Colonic mucosa (tissue), 1 donor: ENCODE results near the genes ILF3 and DOCK6.

DNA sequence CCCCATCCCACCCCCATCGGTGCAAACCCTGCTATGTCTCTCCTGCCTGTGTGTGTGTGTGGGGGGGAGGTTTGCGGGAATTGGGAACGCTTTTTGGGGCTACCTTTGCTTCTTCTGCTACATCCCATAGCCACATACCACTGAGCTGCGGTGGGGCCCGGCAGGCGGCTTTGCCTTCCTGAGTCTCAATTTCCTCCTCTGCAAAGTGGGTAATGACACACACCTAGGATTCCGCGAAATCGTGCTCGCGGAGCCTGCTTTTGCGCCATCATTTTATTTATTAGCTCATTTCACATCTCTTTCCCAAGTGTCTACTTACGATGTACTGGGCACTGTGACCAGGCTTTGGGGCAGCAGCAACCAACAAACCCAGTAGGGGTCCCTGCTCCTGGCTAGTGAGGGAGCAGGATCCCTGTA is 2.1 kb upstream of the CDC37 start:
- PRO-cap, result unidirectional peak, minus-strand start at position 187 of the sequence

GRCh38 chr19:10420823-10421648 is 698 bp downstream of the PDE4A start:
- PRO-cap, result bidirectional peak, plus-strand start at chr19:10421159, minus-strand start at chr19:10421105

- PRO-cap, result unidirectional peak, plus-strand start at chr19:10654370
Measured at GRCh38 chr19:10654210-10654517, at the start of gene ILF3. Gene ILF3, plus strand, starts transcription at chr19:10654346.

DNA sequence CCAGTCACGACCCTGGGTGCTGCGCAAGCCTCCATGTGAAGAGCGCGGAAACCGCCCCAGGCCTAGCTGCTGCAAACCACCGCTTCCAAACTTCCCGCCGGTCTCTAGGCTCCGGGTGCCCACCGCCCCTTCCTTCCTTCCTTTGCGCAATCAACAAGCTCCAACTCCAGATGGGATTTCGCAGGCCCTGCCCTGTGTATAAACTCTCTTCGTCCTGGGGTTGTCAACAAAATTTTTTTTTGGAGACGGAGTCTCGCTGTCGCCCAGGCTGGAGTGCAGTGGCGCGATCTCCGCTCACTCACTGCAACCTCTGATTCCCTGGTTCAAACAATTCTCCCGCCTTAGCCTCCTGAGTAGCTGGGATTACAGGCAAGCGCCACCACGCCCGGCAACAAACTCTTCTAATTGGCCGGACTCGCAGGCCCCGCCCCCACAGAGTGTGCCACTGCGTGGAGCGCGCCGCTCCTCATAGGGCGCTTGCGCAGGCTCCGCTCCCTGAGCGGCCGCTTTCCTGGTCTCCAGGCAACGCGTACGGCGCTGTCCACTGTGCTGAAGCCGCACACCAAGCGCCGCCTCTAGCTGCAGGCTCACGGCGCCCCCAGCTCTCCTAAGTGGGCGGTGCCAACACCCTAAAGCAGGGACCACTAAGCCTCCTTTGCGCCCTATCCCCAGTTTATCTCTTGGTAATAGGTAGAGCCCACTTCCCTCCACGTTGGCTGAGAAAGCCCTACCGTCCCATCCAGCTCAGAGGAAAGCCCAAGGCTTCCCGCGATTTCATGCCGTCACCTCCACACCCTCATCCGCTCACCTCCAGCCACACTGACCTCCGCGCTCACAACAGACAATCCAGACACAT is 5.6 kb upstream of the QTRT1 start:
- PRO-cap, result no peak

GRCh38 chr19:10747700-10748126 is 29.8 kb downstream of the DNM2 start:
- PRO-cap, result unidirectional peak, plus-strand start at chr19:10747801

GRCh38 chr19:10761544-10762219 is 43.8 kb downstream of the DNM2 start:
- PRO-cap, result bidirectional peak, plus-strand start at chr19:10761822, minus-strand start at chr19:10761748

GRCh38 chr19:10766804-10767328 is 49.0 kb downstream of the DNM2 start:
- PRO-cap, result no peak

DNA sequence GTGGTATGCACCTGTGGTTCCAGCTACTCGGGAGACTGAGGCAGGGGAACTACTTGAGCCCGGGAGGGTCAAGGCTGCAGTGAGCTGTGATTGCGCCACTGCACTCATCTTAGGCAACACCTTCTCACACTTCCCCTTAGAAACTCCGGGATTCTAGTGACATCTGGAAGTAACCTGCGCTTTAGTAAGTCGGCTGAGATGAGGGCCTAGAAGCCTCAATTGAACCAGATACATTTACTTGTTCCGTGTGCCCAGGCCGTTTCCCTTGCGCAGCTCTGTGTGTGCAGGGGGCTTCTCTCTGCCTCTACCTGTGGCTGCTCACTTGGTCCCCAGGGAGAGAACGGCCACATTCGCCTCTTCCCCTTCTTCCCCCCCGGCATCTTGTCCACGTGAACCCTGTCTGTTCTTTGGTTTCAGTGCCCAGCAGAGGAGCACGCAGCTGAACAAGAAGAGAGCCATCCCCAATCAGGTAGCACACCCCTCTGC is 30.5 kb downstream of the TMED1 start:
- PRO-cap, result no peak

DNA sequence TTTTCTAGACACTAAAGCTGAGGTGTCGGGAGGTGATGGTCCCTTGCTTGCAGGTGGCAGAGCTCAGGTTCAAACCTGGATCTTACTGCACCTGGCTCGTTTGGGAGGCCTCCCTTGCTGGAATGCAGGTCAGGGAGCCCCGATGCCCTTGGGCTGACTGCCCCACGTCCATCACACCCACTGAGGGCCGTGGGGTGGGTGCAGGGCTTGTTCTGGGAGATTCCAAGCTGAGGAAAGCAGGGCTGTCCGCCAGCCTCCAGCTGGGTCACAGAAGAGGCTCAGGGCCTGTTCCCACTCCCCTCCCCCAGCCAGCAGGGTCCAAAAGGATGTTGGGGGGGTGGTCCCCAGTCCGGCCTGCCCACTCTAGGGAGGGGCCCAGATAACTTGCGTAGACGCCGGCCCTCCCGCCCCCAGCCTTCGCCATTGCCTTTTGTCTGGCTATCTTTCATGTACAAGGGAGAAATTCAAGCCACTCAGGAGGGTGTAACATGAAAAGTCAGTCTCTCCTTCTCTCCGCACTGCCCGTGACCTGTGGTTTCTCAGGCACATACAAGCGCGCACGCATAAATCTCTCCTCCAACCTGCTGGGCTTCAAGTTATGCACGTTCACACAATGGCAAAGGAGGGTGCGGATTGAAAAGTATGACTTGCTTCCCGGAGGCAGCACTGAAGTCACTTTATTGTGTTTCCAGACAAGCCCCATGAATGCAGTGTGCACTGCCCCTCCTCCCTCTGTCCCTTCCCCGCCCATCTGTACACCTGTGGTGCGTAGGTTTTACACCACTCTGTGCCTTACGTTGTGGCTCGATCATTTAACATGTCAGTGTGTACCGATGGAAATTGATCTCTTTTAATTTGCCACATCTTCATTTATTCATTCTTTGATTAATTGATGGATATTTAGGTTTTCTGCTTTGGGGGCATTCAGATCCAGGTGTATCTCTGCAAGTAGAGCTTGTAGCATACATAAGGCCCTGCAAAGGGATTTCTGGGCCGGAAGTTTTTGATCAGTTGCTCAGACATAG is 20.2 kb downstream of the CARM1 start:
- PRO-cap, result bidirectional peak, plus-strand start at position 788 of the sequence, minus-strand start at position 612 of the sequence

GRCh38 chr19:10907925-10908536 is 20.4 kb downstream of the YIPF2 start:
- PRO-cap, result no peak

- PRO-cap, result no peak
Measured at GRCh38 chr19:11018610-11019139, 57.8 kb downstream of the SMARCA4 start.

- PRO-cap, result no peak
Measured at GRCh38 chr19:11044391-11045078, 44.7 kb upstream of the LDLR start.

DNA sequence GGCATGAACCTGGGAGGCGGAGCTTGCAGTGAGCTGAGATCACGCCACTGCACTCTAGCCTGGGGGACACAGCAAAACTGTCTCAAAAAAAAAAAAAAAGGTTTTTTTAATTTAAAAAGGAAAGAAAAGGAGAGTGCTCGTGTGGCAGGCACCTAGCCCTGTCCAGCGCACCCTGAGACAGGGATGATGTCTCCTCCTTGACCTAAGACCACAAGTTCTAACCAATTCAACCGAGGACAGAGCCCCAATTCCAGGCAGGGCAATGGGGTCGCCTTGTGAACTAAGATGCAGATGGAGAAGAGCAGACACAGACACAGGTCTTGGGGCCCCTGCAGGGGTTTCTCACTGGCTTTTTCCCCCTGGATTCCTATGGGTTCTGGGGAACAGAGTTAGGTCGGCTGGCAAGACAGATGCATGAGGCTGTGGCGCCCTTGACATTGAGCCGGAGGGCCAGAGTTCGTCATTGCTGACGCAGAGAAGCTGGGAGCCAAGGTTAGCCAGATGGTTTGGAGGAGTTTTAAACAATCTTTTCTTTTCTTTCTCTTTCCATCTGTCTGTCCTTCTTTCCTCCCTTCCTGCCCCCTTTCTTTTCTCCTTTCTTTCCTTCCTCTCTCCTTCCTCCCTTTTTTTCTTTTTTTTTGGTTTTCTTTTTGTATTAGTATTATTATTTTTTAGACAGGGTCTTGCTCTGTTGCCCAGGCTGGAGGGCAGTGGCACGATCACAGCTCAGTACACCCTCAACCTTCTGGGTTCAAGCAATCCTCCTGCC is 13.4 kb upstream of the LDLR start:
- PRO-cap, result no peak

- PRO-cap, result unidirectional peak, plus-strand start at chr19:11088532; unidirectional peak, plus-strand start at chr19:11088724
Measured at GRCh38 chr19:11088369-11088909, 824 bp upstream of the LDLR start.

GRCh38 chr19:11091456-11092703 is 2.6 kb downstream of the LDLR start:
- PRO-cap, result bidirectional peak, plus-strand start at chr19:11092152, minus-strand start at chr19:11091954; bidirectional peak, plus-strand start at chr19:11092376, minus-strand start at chr19:11092273

- PRO-cap, result bidirectional peak, plus-strand start at chr19:11096461, minus-strand start at chr19:11096299
Measured at GRCh38 chr19:11095932-11097007, 7.0 kb downstream of the LDLR start.

DNA sequence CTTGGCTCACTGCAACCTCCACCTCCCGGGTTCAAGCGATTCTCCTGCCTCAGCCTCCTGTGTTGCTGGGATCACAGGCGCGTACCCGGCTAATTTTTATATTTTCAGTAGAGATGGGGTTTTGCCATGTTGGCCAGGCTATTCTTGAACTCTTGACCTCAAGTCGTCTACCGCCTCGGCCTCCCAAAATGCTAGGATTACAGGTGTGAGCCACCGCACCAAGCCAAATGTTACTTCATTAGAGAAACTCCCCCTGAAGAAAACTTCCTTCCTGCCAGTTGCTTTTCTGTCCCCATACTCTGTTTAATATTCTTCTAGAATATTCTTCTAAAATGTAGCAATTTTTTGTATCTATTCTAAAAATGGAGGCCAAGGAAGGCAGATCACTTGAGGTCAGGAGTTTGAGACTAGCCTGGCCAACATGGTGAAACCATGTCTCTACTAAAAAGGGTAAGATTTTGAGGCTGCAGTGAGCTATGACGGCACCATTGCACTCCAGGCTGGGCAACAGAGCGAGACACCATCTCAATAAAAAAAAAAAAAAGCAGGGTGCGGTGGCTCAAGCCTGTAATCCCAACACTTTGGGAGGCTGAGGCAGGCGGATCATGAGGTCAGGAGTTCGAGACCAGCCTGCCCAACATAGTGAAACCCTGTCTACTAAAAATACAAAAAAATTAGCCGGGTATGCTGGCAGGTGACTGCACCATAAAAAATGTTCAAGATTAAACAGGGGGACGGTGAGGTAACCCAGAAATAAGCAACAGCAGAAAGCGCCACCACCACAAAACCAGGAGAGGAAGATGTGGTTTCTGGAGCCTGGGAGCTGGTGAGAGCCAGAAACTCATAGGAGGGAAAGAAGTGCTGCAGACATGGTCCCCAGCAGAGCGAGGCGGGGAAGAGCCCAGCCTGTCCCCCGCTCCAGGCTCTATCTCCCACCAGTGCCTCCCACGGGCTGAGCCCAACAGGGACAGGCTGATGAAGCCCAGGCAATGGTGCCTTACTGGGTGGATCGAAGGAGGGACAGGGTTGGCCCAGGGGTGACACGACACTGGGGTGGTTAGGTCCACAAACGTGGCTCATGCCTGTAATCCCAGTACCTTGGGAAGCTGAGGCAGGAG is 19.4 kb downstream of the SPC24 start:
- PRO-cap, result no peak

DNA sequence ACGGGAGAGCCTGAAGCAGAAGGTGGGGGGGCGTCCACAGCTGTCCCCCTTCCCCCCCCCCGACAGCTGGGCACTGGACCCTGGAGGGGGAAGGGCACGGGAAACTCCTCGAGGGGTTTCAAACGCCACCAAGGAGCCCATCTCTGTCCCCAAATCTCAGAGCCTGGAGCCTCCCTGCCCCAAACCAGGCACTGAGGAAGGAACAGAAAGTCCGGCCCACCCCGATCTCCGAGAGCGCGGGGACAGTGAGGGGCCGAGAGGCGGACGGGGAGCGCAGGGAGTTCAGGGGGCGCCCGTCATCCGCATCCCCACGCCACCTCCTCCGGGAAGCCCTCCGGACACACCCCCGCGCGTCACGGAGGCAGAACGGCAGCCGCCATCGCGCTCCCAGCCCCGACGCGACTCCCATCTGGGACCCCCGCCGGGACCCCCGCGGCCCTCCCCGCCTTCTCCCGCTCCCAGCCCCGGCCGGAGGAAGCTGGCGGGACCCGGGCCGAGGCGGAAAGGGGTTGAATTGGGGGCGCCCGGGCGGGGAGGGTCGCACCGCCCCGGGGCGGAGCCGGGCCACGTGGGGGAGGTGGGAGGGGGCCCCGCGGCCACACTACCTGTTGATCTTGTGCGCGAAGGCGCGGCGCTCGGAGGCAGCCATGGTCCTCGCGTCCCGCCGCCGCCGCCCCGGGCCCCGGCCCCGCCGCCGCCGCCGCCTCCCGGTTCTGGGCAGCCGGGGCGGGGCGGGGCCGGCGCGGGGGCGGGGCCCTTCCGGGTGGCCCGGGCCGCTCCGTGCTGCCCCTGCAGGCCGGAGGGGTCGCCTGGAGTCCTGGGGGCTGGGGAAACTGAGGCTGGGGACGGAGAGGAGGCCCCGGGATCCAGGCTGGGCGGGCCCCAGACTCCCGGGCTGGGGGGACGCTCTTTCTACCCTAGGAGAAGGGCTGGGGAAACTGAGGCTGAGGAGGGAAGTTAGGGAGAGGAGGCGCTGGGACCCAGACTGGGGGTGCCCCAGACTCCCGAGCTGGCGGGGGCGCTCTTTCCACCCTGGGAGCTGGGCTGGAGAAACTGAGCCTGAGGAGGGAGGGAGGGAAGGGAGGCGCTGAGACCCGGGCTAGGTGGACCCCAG is at the start of gene DOCK6:
Gene DOCK6 (minus strand): TSS at position 733 of the 1,114 bp plus-strand sequence.
- PRO-cap, result bidirectional peak, plus-strand start at position 617 of the sequence, minus-strand start at position 325 of the sequence; bidirectional peak, plus-strand start at position 734 of the sequence, minus-strand start at position 715 of the sequence

- PRO-cap, result no peak
Measured at GRCh38 chr19:11338773-11339398, 571 bp downstream of the RAB3D start.

GRCh38 chr19:11442142-11442528 is 6.7 kb downstream of the PRKCSH start:
- PRO-cap, result no peak